ENCODE data around the genes SLC25A17 and DNAJB7.

DNA sequence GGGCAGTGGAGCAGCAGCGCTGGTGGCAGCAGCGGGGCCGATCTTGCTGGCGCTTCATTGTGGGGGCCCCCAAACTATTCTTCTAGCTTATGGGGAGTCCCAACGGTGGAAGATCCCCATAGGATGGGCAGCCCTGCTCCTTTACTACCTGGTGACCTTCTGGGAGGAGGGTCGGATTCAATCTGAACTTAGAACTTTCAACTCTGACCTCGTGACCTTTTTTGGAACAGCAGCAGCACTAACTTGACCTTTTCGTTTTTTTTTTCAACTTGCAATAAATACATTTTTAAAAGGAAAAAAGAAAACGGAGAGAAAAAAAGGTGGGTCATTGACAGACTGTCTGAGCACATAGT is 23.3 kb upstream of the ADSL start:
- RRBS, result no CpG with 5 or more reads among the region's 9 CpGs

DNA sequence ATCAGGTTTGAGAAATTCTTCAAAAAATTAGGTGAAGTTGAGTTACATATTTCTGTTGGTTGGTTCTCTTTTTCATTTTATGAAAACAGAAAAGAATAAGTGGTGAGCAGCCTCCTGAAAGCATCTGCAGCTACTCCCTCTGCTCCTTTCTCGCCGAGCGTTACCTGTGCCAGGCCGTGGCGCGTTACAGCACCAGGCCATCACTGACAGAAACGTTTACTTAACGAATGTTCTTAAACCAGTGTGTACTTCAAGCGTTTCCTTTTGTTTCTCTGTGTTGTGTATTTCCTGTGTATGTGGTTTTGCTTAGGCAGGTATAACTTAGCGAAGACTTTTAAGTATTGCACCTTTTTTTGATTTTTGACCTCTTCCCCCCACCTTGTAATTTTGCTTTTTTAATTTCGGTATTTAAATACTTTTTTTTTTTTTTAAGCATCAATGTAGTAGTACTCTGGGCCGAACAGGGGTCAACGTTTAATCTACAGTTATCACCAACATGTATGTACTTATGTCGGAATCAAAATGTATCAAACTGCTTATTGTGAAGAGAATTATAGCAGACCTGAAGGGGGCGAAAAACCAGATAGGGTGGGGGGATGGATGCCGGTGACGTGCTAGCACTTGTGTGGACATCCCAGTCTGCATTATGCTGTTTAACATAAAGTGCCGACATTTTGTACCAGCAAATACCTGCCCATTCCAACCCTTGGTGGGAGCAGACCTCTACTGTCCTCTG is 21.7 kb upstream of the ADSL start:
- RRBS, result no CpG with 5 or more reads among the region's 18 CpGs

DNA sequence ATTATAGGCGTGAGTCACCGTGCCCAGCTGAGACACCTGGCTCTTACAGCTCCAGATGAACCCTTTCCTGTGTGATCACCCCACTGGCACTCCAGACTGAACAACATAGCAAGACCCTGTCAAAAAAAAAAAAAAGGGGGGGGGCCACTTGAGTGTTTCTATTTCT is 963 bp upstream of the ADSL start:
- RRBS, result no CpG with 5 or more reads among the region's 2 CpGs

DNA sequence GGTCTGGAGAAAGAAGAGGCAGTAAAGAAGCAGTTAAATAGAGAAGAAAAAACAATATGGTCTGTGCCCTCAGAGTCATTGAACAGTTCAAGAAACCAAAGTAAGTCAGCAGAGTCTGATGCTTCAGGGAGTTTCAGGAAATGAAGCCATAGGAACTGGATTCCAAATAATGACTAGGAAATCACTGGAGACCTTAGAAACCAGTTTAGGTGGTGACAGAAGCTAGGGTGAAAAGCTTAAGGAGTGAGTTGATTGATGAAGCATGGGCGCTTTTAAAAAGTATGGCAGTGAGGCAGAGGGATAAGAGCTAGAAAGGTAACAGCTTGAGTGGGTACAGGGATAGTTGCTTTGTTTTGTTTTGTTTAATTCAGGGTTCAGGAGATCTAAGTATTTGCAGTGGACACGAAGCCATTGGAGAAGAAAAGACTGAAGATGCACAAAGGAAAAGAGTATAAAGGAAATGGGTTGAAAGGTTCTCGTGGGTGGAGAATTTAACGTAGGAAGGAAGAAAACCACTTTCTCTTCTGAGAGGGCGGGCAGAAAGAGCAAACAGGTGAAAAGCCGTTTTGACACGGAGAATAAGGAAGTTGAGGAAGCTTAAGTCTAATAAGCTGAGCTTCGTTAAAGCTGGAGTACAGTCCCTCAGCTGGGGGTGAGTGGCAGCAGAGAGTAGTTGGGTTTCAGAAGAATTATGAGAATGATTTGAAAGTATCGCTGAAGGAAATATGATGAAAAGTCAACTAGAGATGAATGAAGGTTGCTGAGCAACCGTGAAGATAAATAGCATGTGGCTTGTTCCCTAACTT is 14.8 kb downstream of the SGSM3 start:
- RRBS, result no CpG with 5 or more reads among the region's 10 CpGs

GRCh38 chr22:40387484-40388486 is 17.4 kb downstream of the SGSM3 start:
- RRBS, result no CpG with 5 or more reads among the region's 10 CpGs

GRCh38 chr22:40533006-40534236 is 103.1 kb downstream of the MRTFA start:
- RRBS, result no CpG with 5 or more reads among the region's 6 CpGs

DNA sequence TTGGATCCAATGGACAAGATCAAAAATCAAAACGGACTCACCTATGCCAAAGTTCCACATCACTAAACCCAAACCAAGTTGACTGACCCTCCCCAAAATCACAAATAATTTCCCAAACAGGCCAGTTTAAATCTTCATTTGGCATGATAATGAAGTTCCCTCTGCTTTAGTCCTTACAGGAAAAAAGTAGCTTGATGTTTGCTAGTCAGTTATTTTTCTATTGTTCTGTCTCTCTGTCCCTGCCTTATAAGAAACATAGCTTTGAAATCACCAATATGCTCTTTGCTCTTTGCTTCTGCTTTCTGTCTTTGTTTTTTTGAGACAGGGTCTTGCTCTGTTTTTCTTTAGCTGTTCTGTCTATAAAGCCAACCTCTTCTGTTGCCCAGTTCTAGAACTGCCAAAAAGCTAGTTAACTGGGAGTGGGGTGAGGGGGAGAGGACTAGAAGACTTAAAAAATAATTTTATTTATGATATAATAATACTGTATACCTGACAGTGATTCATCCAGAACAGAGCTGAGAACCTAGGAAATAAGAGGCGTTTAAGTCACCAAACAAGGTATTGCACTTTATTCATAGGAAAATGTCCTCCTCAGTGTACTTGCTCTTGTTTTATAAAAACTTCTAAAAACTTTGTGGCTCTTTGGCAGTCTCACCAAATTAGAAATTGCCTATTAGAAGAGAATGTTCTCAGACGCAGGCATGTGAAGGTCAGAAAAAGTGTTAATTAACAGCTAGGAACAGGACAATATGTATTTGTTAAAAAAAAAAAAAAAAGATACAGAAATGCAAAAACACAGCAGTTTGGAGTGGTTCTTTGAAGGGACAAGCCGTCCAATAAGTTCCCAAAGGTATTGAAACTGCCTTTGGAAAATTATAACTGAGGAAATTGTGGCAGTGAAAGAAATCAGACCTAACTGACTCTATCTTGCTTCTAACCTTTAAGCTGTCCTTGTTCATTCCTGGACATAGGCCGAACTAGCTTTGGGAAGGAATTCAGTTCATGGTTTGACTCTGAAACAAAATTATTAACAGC is 68.1 kb downstream of the SLC25A17 start:
- RRBS, result no CpG with 5 or more reads among the region's 5 CpGs

- RRBS, result under 1% methylated on average over 11 of the region's 45 CpGs
Observed at GRCh38 chr22:40819148-40820041, at the start of gene SLC25A17. Gene SLC25A17 (minus strand): TSS chr22:40819346.

DNA sequence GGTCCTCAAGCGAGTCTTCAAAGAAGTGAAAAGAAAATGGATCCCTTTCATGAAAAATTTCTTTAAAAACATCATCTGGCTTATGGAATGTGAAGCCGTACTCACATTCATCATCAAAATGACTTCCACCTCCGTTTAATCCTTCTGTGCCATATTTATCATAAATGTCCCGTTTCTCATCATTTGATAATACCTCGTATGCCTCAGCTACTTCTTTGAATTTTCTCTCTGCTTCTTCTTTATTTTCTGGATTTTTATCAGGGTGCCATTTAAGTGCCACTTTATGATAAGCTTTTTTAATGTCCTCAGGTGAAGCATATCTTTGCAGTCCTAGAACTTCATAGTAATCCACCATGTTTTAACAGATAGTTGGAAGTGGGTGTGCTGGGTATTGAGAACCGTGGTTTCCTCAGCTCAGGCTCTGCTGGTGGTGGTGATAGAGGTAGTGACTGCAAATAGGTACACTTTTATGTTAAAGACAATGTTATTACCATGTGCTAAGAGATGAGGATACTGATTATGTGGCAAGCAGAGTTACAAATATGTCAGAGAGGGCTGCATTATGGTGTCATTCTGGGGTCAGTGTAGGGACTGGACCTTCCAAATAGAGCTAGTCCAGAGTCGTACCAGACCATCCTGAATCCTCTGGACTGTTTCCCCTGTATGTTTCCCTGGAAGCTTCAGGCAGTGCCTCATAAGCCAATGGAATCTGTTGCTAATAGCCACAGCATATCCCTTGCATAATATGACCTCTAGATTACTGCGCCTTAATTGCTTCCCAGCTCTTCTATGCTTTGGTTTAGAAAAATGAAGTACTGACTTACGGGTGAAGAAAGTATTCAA is at the start of gene DNAJB7:
Gene DNAJB7, minus strand, starts transcription at position 474 of the 843 bp plus-strand sequence.
- RRBS, result no CpG with 5 or more reads among the region's 9 CpGs

- RRBS, result no CpG with 5 or more reads among the region's 1 CpG
Observed at GRCh38 chr22:40922888-40923087, 28.4 kb upstream of the RBX1 start.

DNA sequence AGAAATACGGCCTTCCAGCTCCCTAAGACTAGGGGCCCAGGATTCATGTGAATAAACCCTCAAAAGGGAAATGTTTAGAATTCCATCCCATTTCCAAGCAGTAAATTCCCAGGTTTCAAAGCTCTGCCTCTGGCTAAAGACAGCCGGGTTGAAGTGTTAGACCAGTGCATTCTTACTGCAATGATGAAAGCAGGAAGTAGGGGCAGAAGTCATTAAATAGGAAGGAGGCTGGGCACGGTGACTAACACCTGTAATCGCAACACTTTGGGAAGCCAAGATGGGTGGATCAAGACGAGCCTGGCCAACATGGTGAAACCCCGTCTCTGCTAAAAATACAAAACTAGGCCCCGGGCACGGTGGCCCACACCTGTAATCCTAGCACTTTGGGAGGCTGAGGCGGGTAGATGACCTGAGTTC is 23.3 kb upstream of the L3MBTL2 start:
- RRBS, result no CpG with 5 or more reads among the region's 9 CpGs

- RRBS, result no CpG with 5 or more reads among the region's 17 CpGs
Observed at GRCh38 chr22:41242734-41243328, 2.1 kb upstream of the CHADL start.

GRCh38 chr22:41248714-41249173 is 8.0 kb upstream of the CHADL start:
- RRBS, result 95% methylated on average over 5 of the region's 11 CpGs

- RRBS, result no CpG with 5 or more reads among the region's 5 CpGs
Observed at GRCh38 chr22:41274166-41274883, 11.7 kb downstream of the RANGAP1 start.

DNA sequence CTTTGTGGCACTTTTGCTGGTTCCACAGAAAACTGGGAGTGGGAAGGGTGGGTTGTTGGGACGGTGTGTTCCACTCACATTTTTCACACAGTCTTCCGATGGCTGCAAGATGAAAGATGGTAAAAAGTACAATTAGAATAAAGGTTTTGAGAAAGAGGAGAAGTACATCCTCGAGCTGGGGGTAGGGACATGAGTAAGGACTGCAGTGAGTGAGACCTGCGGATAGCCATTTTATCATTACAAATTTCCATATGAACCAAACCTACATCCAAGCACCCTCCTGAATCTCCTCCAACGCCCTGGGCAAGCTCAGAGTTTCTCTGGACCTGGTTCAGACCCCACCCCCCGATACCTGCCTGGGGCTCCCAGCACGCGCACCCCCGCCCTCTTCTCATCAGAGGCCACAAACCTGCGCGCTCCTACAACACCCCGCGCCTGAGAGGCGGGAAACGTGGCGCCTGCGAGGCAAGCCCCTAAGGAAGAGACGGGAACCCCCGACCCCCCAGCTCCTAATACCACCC is 386 bp downstream of the PHF5A start:
- RRBS, result no CpG with 5 or more reads among the region's 19 CpGs

DNA sequence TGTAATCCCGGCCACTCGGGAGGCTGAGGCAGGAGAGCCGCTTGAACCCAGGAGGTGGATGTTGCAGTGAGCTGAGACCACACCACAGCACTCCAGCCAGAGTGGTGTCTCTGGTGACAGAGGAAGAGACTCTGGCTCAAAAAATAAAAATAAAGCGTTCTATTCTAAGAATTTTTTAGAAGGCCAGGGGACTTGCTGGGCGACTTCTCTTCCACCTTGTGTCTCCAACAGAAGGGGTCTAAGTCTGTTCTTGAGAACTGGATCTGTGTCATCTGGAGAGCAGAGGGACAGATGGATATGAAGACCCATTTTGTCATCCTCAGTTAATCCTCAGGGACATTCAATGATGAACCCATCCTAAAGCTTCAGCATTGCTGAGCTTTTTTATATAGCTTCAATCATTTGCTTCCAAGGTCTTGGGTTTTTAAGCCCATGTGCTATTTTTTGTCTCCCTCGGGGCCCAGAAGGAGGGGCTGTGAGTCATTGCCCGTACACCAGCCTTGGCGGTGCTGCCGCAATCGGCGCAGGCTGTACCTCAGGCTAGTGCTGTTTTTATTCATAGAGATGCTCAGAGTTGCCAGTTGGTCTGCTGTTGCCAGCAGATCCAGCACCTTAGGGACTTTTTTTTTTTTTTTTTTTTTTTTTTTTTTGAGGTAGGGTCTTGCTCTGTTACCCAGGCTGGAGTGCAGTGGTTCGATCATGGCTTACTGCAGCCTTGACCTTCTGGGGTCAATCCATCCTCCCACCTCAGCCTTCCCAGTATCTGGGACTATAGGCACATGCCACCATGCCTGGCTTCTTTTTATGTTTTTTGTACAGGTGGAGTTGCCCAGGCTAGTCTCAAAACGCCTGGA is 35.4 kb downstream of the ACO2 start:
- RRBS, result no CpG with 5 or more reads among the region's 13 CpGs

- RRBS, result no CpG with 5 or more reads among the region's 18 CpGs
Observed at GRCh38 chr22:41508633-41509551, 35.4 kb downstream of the POLR3H start.

GRCh38 chr22:41512790-41513209 is 31.5 kb downstream of the POLR3H start:
- RRBS, result no CpG with 5 or more reads among the region's 8 CpGs

GRCh38 chr22:41551023-41551305 is 6.7 kb upstream of the POLR3H start:
- RRBS, result 94% methylated on average over 2 of the region's 6 CpGs

GRCh38 chr22:41673857-41674567 is 14.7 kb downstream of the SNU13 start:
- RRBS, result no CpG with 5 or more reads among the region's 6 CpGs

Data from HTR-8/SVneo (cell line).